ENCODE measurements around the genes TRAF3IP1 and ASB1.

- RRBS = no CpG with 5 or more reads among the region's 13 CpGs
Observed at GRCh38 chr2:237861935-237862609, 2.6 kb downstream of the RAMP1 start.

DNA sequence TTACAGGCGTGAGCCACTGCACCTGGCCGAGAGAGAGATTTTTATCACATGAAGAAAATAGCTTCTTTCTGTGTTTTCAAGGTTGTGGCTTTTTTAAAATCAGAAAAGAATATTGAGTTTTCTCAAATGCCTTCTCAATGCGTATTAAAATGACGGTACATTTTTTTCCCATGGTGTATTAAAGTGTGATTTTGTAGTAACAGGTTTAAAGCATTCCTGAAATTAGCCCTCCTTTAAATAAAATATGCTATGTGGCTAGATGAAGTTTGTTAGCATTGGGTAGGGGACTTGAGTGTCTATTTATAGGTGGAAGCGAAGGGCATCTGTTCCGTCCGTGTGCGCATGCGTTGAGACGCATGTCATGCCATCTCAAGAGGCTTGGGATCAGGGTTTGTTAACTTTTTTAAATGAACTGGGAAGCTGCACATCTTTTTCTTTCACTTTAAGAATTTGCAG is 39.9 kb downstream of the RAMP1 start:
- RRBS = no CpG with 5 or more reads among the region's 10 CpGs

DNA sequence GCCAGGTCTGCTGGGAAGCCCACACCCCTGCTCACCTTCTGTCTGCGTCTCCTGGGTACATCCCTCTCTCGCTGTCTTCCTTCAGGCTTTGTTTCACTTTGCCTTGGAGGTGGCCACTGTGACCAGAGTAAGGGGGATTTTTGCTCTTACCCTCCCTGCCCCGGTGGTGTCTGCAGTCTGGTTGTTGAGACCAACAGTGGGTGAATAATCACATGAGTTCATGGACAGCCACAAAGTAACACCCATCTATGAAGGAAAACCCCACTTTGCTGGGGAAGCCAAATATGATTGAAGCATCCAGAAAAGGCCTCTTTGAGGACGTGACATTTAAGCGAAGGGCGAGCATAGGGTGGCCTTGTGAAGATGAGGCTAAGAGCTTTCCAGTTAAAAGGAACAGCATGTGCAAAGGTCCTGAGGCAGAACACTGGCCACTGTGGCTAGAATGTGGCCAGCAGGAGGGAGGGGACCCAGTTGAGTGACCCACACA is 41.8 kb downstream of the RAMP1 start:
- RRBS = no CpG with 5 or more reads among the region's 6 CpGs

GRCh38 chr2:238069813-238070420 is 9.1 kb downstream of the SCLY start:
- RRBS = no CpG with 5 or more reads among the region's 11 CpGs

DNA sequence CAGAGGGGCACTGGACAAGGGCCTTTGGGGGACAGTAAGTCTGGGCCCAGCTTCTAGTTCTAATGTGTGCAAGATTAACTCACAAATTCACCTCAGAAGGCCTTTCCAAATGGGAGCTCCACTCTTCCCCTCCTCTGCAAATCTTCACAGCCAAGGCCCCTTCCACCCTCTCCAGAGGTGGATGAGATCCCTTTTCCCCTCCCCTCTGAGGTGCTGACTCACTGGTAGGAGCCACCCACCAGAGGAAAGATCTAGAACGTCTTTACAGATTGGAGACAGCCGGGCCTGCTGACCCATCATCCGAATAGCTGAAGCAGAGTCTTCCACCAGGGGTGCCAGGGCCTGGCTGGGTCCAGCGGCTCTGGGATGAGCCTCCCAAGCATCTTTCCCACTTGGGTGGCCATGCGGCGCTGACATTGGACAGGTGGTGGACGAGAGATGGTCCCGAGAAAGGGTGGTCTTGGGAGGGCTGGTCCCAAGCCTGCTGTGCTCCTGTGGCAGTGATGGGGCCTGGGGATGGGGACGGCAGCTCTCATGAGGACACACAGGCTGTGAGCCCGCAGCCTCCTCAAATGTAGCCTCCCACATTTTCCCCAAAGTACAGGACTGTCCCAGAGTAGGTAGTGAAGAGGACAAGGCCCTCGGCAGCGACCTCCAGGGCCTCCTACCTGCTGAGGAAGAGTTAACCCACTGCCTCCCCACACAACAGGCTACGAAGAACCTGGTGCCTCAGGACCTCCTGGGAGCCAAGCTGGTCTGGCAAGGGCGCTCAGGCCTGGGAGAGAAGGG is 9.1 kb downstream of the ERFE start:
- RRBS = no CpG with 5 or more reads among the region's 14 CpGs

- RRBS = no CpG with 5 or more reads among the region's 11 CpGs
Observed at GRCh38 chr2:238245956-238246577, 6.2 kb upstream of the HES6 start.

- RRBS = no CpG with 5 or more reads among the region's 6 CpGs
Observed at GRCh38 chr2:238261841-238262230, 22.0 kb upstream of the HES6 start.

- RRBS = no CpG with 5 or more reads among the region's 6 CpGs
Observed at GRCh38 chr2:238287069-238287317, 1.4 kb downstream of the PER2 start.

GRCh38 chr2:238287318-238288024 is 939 bp downstream of the PER2 start:
- RRBS = 9% methylated on average over 2 of the region's 12 CpGs

DNA sequence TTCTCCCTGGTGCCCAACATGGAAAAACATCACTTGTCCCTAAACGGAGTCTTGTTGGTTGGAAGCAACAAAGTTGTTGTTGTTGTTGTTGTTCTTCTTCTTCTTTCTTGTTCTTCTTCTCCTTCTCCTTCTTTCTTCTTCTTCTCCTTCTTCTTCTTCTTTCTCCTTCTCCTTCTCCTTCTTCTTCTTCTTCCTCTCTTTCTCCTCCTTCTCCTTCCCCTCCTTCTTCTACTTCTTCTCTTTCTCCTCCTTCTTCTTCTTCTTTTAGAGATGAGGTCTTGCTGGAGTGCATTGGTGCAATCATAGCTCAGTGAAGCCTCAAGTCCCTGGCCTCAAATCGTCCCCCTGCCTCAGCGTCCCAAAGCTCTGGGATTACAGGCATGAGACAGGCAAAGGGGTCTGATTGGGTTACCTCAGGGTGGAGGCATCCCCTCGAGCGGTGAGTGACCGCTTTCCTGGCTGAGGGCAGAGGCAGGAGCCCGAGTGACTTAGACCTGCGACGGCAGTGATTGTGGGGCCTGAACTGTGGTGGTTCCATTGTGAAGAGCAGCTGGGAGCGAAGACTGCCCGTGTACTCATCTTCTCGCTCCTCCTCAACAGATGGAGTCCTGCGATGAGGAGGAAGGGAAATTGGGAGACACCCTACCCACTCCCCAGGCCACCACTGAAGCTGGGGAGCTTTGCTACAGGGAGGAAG is 6.9 kb upstream of the PER2 start:
- RRBS = no CpG with 5 or more reads among the region's 13 CpGs

DNA sequence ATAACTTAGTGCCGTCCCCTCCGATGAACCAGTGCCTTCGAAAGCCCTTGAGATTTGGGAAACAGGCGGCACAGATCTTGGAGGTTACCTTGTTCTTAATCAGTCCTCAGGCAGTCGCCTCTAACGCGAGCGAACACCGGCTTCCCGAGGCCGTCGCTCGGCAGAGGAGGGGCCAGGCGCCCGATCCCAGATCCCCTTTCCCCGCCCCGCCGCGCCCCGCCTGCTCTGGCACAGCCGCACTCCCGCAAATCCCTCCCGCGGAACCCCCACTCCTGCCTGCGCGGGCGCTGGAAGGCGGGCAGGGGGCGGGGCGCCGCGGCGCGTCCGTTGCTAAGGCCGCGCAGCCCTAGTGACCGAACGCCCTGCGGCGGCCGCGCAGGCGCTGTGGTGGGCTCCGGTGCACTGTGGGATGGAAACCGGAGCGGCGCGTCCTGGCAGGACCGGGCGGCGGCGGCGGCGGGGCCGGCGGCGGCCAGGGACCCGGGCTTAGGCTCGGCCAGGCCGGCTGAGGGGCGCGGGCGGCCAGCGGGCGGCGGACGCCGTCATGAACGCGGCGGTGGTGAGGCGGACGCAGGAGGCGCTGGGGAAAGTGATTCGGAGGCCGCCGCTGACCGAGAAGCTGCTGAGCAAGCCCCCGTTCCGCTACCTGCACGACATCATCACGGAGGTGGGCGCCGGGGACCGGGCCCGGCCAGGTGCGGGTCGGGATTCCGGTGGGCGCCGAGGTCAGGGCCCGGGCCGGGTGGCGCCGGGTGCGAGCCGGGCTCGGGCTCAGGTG is at the start of gene TRAF3IP1:
Gene TRAF3IP1, plus strand, starts transcription at position 400 of the 778 bp plus-strand sequence.
- RRBS = no CpG with 5 or more reads among the region's 99 CpGs

GRCh38 chr2:238348573-238349028 is 28.3 kb downstream of the TRAF3IP1 start:
- RRBS = no CpG with 5 or more reads among the region's 1 CpG

DNA sequence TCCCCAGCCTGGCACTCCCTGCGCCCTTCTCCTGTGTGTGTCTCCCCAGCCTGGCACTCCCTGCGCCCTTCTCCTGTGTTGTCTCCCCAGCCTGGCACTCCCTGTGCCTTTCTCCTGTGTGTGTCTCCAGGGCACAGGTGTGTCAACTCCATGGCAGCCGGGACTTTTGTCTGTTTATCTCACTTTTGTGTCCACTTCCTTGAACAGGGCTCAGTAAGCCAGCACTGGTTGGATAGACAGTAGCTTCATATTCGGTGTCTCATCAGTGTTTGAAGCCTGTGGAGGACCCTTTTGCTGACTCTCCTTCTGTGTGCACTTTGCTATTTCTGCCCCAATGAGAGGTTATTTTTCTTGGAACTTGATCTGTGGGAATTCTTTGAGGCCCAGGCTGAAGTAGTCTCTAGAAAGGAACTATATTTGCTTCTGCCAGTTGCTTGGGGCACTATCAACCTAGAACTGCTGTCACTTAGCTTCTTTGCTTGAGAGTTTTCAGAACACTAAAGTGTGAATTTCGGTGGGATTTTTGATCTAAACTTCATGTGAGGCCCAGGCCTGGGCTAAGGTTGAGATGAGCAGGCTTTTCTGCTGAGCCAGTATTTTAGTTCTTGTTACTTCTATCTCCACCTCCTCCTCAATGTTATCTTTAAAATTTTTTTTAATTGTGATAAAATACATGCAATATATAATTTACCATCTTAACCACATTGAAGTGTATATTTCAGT is 8.3 kb upstream of the ASB1 start:
- RRBS = no CpG with 5 or more reads among the region's 5 CpGs

GRCh38 chr2:238426449-238427198 is at the start of gene ASB1:
Gene ASB1 (plus strand): TSS chr2:238426927.
- RRBS = 1% methylated on average over 55 of the region's 87 CpGs

DNA sequence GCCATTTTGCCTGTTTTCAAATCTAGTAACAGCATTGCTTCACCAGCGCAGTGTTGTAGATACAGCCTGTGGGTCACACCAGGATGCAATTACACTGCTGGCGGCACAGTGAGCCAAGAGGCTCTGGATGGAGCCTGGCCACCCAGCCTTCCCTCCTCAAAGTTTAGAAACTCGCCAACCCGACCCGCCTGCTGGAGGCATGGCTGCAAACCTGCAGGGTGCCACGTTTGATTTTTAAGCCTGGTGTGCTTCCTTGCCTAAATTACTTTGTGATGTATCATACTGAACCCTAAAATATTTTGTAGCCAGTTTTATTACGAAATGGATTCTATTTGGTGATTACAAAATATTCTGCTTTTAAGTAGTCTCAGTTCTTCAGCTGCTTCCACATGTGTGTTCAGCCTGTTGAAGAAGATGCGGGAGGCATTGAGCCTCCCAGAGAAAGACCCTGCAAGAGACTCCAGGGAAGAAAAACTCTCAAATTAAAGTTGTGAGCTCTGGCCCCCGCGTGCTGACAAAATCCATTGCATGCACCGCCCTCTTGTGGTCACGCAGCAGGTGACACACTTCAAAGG is 63.2 kb upstream of the TWIST2 start:
- RRBS = no CpG with 5 or more reads among the region's 12 CpGs

DNA sequence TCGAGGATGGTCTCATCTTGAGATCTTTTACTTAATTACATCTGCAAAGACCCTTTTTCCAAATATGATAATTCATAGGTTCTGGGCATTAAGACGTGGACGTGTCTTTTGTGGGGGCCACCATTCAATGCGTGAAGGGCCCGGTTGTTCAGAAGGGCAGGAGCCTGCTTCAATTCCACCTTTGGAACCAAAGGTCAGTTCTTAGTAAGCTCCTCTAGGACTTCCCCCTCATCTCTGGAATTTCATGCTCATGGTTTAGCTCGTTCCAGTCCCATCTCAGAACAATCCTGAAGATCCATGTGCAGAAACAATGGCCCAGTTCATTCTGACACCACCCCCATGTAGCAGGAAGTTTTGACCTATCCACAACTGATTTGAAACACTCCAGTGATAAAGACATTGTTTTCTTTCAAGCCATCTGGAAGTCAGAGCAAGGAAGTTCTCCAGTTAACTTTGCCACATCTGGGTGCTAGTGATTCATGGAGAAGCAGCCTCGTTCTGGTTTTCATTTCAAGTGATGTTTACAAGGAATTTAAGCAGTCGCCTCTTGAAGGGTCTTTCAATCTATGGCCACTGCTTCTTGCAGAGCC is 36.7 kb upstream of the TWIST2 start:
- RRBS = no CpG with 5 or more reads among the region's 8 CpGs

GRCh38 chr2:238848194-238848790 is 407 bp downstream of the TWIST2 start:
- RRBS = 3% methylated on average over 14 of the region's 69 CpGs

DNA sequence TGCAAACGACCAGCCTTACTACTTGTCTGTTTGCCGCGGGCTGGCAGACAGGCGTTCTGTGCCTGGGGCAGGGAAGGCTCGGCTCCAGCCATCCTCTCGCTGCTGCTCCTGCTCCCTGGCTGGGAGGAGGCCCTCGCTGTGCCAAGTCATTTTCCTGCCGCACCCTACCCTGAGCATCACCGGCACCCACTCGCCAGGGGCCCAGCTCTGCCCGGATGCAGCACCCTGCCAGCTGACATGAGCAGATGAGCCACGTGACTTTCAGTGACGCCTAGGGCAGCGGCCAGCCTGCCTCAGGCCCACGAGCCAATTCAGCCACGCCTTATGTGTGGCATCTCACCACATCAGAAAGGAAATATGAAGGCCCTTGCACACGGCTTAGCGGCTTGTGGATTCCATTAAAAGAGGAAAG is 250.4 kb downstream of the TWIST2 start:
- RRBS = no CpG with 5 or more reads among the region's 18 CpGs

DNA sequence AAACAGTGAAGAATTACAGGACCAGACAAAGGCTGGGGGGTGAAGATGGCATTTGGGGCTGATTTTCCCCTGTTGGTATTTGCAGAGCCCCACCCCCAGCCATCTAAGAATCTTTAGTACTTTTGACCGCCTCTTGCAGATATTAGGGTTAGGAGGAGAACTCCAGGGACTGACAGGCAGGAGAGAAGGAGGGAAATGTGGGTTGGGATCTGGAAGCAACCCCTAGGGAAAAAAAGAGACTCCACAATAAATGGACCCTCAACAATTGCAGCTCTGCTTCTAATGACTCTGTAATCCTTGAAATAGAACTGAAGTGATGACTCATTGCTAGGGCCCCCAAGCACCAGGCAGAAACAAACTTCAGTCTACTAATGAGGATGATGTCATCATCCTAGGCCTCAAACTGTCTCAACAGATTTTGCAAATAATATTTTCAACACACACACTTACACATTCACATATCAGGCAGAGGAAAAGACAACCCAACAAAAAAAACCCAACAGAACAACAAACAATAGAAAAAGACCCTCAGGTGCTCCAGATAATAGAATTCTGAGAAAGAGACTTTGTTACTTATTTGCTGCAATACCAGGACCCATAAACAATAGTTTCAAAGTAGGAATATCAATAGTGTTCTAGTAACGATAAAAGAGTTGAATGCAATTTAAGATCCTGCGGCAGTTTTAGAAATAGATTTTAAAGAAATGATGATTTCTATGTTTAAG is 143.3 kb downstream of the HDAC4 start:
- RRBS = no CpG with 5 or more reads among the region's 3 CpGs

DNA sequence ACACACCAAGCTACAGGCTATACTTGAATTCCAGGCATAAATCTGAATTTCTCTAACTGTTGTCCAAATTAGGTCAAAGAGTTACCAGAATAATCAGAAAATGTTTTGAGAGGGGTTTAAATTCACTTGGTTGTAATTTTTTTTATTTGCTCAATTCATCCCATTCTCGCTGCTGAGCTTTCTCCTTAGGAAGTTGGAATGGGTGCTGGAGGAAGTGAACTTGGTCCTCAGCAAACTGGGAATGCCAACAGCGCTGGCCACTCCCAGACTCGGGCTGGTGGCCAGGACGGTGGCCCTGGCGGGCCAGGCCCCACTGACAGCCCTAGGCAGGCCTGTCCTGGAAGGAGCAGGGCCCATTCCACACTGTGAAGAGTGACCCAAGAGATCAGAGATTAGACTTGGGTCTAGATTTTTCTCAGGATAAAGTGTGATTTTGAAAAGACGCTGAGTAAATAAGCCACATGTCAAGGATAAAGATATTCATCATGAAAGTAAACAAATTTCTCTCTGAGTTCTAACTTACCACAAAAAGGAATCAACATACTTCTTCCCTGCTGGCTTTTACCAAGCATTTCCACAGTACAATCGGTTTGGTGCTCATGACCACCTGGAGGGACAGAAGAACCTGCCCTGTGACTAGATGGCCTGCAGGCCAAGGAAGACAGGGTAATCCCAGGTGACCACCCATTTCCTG is 132.7 kb downstream of the HDAC4 start:
- RRBS = no CpG with 5 or more reads among the region's 7 CpGs

All from pericardium (tissue), 1 donor.